ENCODE measurements around the genes ZNF555, SMIM44 and CACTIN.

DNA sequence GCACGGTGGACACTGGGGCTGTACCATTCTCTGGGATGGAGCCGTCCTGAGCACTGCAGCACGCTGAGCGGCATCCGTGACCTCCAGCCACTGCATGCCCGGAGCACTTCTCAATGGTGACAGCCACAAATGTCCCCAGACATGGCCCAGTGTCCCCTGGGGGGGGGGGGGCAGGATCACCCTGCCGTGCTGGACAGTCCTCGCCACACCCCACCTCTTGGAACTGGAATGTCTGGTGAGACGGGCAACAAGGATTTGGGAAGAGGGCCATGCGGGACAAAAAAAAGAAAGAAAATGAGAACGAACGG is 37.3 kb downstream of the GNG7 start:
- PRO-cap, result no peak

DNA sequence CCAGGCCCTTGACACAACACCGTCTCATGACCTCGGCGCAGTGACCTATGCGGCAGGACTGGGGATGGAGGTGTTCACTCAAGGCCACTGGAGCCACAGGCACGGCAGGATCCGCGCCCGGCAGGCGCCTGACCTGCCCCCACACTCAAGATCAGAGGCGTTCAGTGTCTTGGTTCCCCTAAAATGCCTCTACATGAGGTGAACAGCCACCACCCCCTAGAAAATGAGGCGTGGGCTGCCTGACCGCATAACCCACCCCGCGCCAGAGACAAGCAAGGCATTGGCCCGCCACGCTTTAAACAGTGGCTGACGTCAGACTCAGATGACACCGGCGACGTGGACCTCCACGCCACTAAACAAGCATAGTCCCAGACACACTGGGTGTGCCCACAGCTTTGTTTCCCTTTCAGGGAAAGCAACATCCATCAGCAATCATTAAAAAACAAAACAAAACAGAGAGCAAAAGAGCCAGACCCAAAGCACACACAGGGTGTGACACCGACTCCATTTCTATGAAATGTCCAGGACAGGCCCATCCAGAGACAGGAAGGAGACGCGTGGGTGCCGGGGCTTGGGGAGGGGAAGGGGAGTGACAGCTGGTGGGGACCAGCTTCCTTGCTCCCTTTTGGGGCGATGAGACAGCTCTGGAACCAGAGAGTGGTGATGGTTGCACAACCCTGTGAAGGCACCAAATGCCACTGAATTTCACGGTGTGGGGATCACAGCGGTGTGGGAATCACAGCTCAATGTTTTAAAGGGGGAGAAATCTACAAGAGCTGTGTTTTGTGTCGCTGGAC is 7.8 kb downstream of the SGTA start:
- PRO-cap, result no peak

DNA sequence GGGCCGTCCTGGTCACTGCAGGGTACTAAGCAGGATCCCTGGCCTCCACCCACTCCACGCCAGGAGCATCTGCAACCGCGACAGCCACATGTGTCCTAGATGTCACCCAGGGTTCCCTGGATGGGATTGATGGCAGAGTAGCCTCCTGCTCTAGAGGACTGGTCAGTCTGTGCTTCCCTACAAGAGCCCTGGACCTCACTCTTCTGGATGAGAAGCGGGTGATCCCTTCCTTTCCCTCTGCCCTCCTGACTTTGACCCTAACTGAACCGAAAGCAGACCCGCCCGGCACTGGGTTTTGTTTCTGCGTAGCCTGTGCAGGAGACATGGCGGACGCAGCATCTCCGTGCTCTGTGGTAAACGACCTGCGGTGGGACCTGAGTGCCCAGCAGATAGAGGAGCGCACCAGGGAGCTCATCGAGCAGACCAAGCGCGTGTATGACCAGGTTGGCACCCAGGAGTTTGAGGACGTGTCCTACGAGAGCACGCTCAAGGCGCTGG is 4.9 kb downstream of the THOP1 start:
- PRO-cap, result no peak

DNA sequence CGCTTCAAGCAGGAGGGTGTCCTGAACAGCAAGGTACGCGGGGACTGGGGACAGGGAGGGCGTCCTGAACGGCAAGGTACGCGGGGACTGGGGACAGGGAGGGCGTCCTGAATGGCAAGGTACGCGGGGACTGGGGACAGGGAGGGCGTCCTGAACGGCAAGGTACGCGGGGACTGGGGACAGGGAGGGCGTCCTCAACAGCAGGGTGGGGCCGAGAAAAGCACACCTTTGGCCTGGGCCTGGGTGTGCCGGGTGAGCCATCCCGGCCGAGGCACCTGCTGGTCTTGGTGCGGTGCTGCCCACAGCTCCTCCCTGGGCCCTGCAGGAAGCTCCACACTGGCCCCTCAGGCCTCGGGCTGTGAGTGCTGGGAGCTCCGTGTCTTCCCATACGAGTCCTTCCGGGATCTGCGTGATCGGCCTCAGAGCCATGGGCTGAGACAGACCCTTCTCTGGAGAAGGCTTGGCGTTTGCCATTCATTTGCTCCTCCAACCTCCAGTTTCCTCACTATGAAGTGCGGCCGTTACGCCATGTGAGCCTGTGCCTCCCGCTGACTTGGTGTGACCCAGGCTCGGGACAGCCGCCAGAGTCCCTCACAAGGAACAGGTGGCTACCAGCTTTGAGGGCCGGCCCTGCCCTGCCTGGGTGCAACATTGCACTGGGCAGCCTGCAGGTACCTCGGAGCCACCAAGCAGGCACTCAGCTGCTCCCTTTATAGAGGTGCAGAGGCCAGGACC is 7.8 kb upstream of the ZNF554 start:
- PRO-cap, result no peak

- PRO-cap, result bidirectional peak, plus-strand start at chr19:2841475, minus-strand start at chr19:2841239
Measured at GRCh38 chr19:2841383-2842185, at the start of gene ZNF555. Gene ZNF555, plus strand, starts transcription at chr19:2841475.

DNA sequence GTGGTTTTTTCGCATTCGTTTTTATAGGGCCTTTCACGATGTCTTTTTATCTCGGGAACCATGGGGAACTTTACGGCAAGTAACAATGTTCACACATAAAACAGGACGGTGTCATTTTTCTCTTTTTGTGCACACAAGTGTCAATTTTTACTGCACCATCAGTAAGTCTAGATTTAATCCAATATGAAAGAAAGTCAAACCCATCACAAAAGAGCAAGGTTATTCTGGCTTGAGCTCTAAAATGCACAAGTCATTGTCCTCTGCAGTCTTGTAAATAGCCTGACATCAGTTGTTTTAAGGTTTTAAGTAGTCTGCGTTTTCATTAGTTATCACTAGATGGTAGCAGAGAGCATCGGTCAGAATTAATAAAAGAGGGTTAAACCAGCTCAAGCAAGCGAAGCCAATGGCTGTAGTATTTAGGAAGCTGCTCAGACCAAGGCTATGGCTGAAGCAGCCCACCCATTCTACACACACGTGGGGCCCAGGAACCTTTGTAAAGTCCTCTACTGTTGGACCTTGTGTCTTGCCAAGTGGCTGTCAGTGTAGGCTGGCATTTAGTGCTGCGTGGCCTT is 13.4 kb upstream of the ZNF57 start:
- PRO-cap, result no peak

DNA sequence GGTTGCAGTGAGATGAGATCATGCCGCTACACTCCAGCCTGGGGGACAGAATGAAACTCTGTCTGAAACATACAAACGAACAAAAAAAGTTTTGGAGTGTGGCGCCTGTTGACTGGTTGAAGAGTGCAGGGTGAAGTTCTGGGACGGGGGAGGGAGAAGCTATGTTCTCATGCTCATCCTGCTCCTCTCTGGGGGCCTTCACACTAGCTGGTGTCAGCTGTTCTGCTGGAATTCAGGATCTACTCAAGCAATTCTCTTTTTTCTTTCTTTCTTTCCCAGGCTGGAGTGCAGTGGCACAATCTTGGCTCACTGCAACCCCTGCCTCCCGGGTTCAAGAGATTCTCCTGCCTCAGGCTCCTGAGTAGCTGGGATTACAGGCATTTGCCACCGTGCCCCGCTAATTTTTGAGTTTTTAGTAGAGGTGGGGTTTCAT is 6.2 kb upstream of the TLE6 start:
- PRO-cap, result no peak

- PRO-cap, result no peak
Measured at GRCh38 chr19:3054941-3055579, 7.2 kb downstream of the TLE5 start.

GRCh38 chr19:3057221-3057871 is 4.9 kb downstream of the TLE5 start:
- PRO-cap, result no peak

DNA sequence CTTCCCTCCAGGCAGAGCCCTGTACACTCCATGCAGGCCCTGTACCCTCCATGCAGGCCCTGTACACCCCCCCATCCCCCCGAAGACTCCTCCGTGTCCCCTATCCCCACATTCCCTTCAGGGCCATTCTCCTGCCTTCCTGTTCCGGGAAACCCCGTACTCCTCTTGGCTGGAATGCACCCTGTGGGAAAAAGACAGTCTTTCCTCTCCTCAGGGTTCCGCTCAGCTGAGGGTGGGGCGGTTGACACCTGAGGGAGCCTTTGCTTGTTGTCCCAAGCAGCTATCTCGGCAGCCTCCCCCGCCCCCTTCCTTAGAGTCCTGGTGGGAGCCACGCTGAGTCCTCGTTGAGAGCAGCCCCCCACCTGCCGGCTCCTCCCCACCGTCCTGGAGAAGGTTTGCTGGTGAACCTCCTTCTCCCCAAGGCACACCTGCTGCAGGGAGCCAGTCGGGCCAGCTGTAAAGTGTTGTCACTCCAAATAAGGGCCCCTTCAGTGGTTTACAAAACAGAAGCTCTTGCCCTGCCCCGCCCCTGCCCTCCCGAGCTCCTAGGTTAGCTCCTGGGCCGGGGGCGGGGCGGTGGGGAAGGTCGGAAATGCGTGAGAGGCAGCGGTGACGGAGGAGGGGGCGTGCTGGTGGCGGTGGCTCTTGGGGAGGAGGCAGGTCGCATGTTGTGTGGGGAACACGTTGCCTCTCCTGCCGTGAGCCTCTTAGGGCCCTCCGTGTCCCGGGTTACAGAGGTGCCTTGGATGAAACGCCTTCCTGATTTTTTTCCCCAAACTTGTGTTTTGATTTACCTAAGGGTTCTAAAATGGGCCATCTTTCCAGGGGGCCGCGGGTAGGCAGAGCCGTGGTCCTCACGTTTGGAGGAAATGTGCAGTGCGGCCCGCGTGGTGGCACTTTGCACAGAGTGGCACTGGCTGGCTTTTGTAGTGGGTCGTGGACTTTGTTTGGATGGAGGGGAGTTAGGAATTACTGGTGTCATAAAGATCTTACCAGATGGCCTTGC is 1.6 kb downstream of the GNA11 start:
- PRO-cap, result no peak

GRCh38 chr19:3196607-3196806 is 10.8 kb downstream of the NCLN start:
- PRO-cap, result no peak

- PRO-cap, result no peak
Measured at GRCh38 chr19:3208644-3209025, 15.8 kb upstream of the CELF5 start.

DNA sequence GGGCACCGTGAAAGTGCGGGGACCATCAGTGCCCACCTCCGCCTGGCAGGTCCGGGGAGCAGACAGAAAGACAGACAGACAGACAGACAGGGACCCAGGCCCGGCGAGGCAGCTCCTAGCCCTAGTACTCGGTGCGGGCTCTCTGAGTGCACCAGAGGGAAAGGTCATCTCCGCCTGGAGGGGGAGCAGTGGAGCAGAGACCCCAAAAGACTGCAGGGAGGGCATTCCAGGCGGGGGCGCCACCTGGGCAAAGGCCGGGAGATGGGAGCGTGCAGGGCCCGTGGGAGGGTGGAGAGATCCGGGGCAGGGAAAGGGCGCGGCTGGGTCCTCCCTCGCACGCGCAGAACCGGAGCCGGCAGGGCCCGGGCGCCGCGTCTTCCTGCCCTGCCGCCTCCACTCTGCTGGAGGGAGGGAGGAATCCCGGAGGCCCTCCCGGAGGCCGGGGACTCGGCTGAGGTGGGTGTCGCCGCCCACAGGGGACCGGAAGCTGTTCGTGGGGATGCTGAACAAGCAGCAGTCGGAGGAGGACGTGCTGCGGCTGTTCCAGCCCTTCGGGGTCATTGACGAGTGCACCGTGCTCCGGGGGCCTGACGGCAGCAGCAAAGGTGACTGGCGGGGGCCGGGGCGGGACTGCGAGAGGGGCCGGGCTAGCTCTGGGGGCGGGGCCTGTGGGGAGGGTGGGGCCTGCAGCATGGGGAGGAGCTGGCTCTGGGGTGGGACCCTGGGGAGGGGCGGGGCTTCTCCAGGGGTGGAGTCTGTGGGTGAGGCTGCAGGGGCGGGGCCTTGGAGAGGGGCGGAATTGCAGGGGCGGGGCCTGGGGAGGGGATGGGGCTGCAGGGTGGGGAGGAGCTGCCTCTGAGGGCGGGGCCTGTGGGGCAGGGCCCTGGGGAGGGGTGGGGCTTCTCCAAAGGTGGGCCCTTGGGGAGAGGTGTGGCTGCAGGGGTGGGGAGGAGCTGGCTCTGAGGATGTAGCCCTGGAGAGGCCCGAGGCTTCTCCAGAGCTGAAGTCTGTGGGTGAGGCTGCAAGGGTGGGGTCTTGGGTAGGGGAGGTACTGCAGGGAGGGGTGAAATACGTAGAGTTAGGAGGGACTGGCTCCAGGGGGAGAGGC is 51.3 kb downstream of the CELF5 start:
- PRO-cap, result no peak

GRCh38 chr19:3376003-3376392 is 9.6 kb downstream of the NFIC start:
- PRO-cap, result no peak

DNA sequence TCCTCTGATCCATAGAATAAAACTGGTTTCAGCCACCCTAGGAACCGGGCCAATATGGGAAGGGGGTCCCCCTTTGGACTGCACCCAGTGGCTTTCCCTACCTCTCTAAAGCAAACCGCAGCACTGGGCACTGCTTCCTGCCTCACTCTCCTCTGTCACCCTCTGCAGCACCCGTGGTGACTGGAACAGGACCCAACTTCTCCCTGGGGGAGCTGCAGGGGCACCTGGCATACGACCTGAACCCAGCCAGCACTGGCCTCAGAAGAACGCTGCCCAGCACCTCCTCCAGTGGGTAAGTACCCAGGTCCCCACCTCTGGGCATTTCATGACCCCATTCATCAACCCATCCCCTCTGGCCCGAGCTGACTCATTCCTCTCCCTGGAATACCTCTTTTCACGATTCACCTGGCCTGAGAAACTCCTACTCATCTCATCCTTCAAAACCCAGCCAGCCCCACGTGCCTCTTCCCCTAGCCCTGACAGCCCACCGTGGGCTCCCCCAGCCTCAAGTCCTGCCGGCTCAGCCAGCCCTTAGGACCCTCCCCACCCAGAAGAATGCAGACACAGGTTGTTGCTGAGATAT is 46.1 kb downstream of the SMIM24 start:
- PRO-cap, result no peak

GRCh38 chr19:3438997-3439260 is 41.4 kb downstream of the SMIM24 start:
- PRO-cap, result no peak

GRCh38 chr19:3482812-3483816 is at the start of gene SMIM44:
Gene SMIM44, minus strand, starts transcription at chr19:3483441.
- PRO-cap, result no peak

DNA sequence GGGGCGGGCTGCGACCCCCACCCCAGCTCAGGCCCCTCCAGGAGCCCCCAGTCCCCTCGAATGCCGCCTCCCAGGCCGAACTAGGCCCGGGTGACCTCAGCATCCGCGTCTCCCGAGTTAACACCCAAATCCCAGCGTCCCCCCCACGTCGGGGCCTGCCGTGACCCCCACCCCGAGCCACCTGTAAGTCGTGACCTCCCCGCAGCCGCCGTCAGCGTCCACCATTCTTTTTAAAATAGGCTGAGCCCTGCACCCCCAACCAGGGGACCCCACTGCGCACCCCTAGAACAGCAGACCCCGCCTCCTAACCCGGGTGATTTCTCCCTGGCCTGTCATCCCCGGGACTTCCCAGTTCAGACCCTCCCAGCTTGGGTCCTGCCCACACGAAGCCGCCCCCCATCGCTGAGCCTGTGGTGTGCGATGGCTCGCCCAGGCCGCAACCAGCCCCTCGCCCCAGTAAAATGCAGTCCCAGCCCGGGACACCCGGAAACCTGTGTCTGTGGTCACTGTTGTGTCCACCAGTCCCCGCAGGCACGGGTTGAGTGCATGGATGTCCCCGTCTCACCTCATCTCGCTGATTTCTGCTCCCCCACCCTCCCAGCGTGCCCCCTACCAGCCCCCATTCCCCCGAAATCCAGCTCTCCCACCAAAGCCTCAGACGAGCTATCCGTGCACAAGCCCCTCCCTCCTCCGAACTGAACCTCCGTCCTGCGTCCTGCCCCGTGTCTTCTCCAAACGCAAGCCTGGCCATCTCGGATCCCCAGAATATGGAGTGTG is 633 bp downstream of the FZR1 start:
- PRO-cap, result no peak

DNA sequence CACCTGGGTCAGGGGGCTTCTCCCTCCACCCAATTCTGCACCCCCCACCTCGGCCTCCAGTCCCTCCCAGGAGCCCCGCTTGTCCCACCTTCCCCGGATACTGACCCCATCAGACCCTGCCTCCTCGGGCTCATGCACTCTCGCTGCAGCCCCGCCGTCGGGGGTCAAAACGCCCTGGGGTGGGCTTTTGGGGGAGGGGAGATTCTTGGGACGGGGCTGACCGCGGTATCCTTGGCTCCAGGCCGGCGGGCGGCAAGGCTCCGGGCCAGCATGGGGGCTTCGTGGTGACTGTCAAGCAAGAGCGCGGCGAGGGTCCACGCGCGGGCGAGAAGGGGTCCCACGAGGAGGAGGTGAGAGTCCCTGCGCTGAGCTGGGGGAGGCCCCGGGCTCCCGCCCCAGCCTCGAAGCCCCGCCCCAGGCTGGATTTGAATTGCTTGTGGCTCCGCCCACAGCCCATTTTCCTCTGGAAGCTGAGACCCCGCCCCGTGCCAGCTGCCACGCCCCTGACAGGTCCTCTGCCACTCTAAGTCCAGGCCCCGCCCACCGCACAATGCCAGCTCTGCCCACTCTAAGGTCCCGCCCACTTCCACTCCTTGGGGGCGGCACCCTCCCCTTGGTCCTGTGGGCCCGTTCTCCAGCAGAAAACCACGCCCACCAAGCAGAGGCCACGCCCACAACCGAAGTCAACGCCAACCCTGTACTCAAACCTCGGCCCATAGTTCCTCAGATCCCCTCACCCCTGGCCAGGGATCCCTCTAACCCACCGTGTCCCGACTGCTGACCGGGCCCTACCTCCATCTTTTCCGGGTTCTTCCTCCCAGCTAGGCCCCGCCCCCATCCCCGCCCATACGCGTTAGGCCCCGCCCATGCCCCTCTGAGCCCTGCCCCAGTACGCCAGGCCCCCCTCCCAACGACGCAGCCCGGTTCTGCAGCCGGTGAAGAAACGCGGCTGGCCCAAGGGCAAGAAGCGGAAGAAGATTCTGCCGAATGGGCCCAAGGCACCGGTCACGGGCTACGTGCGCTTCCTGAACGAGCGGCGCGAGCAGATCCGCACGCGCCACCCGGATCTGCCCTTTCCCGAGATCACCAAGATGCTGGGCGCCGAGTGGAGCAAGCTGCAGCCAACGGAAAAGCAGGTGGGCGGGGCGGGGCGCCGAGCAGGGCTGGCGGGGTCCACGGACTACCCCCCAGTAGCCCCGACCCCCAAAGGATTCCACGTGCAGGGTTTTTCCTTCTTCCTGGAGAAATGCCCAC is 1.1 kb downstream of the HMG20B start:
- PRO-cap, result unidirectional peak, minus-strand start at position 393 of the sequence

DNA sequence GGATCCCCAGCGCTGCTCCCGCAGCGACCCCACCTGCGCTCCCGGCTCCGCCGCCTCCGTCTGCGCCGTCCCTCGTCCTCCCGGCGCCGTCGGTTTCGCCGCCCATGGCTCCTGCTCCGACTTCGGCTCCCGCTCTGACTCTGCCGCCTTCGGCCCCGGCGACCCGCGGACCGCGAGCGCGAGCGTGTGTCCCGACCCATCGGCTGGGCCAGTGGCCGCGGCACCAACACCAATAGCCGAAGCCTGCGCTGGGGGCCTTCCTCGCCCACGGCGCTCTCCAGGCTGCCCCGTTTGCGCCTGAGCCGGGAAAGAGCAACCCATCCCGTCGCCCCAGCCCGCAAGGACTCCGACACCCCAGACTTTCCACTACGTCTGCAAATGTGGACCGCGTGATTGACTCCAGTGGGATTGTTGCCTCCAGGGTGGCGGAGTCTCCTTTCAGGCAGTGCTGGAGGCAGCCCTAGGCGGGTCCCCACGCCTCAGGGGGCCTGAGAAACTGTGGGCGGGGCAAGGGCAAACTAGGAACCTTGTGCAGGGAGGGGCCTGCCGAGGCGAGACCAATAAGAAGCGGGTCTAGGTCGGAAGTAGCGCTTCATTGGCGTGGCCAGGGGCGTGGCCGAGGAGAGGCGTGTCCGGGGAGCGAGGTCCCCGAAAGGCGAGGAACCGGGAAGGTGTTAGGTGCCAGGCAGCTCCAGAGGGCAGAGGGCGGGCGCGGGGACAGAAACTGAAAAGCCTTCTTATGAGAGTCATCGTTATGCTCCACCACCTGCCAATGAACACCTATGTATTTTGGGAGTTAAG is at the start of gene CACTIN:
Gene CACTIN, minus strand, starts transcription at position 228 of the 801 bp plus-strand sequence.
- PRO-cap, result unidirectional peak, minus-strand start at position 214 of the sequence; bidirectional peak, plus-strand start at position 674 of the sequence, minus-strand start at position 392 of the sequence